ENCODE data around the genes FAM209A and TFAP2C.

DNA sequence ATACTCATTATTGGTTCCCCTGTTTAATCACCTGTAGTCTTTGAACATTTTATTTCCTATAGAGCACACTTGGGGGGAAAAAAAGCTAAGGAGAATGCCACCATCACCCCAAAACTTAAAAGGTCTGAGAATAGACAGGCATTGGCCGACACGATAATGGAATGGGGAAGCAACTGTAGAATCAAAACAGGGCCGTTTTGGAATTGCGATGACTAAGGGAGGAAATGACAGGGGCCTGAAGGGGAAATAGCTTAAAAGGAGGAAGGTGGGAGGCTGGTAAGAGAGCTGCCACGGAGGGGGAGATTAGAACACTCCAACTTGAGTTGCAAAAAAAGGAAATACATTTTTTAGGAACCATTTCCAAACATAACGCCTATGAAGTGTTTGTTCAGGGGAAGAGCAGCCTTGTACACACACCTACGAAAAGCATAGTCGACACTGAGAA, 6.9 kb downstream of the CASS4 start:
- PRO-cap, result no peak
- RAMPAGE, long total RNA, result no peak

DNA sequence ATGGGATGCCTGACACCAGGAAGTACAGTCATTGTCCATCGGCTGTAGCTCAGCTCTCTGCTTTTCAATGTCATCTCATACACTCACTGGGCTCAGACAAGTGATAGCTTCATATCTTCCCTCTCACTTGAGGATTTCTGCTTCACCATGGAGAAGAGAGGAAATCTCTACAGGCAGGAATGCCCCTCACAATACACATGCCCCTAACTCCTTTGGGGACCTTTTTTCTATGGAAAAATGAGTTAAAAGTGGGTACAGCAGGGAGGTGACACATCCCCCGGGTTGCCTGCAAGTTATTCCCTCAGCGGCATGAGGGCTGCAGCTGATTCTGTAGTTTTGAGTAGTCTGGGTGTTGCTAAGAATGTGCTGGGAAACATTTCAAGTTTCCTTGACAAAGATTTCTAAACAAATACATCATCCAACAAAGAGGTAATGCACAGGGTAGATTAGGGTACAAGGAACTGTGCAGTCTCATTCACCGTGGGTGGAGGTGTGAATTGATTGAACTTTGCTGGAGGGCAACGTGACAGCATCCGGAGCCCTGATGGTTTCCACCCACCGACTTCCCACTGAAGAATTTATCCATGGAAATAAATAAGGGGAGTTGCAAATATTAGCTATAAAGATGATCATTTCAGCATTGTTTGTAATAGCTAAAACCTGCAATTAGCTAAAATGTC, 21.7 kb downstream of the CASS4 start:
- PRO-cap, result no peak
- RAMPAGE, long total RNA, result no peak

- PRO-cap, result no peak
- RAMPAGE, long total RNA, result no peak
These were observed at the start of gene FAM209A for GRCh38 chr20:56524350-56524974. Gene FAM209A, plus strand, starts transcription at chr20:56524744.

DNA sequence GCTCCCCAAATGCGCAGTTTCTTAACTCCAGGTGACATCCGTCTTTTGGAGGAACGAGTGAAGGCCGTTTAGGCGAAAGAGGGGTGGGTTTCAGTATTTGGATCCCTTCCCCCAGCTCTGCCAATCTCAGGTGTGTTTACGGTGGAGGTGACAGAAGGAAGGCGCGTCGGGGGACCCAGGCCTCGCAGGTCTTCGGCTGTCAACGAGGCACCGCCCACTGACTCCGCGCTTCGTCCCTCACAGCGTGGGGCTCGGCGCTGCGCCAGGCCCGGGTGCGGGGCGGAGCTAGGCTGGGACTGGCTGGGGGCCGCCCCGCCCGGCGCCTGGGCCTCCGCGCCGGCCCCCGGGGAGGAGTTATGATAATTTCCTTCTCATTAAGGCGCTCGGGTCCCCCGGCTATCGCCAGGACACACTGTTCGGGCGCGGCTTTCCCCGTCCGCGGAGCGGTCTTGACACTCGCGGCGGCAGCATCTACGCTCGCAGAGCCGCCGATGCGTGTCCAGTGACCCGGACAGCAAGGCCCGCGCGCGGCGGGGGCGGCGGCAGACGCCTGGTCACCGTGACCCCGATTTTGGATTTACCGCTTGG, at the start of gene TFAP2C:
TSS of gene TFAP2C (plus strand) at position 405 of the 588 bp plus-strand sequence.
- PRO-cap, result no peak
- RAMPAGE, long total RNA, result no peak

DNA sequence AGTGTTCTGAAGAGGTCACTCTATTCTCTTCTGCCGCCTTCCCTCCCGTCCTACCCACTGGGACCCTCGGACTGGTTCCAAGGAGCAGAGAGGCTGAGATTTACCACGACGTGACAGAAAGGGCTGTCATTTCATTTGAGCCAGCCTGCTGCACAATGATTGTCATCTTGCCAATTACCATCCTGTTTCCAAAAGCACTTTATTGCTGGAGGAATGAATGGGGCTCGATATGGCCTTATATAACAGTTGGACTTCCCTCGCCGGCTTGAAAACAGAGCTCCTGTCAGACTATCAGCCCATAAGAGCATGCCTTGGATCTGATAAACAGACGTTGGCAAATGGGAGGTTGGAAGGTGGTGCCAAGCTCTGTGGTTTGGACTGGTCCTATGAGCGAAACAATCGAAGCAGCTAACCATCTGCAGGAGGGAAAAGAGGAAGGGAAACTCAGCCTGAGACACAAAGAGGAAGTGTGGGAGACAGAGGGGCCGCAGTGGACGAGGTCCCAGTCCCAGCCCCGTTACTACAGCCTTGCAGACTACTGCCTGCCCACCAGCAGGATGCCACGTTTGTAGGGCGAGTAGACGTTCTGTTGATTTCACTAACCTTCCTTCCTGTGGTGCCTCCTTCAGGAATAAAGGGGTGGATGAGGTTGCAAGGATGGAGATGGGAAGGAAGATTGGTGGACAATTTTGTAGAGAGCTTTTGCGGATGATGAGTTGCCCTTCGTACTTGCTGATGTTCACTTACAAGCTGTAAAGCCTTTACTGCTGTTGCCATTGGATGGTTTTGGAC, 93.0 kb downstream of the TFAP2C start:
- PRO-cap, result no peak
- RAMPAGE, long total RNA, result no peak

DNA sequence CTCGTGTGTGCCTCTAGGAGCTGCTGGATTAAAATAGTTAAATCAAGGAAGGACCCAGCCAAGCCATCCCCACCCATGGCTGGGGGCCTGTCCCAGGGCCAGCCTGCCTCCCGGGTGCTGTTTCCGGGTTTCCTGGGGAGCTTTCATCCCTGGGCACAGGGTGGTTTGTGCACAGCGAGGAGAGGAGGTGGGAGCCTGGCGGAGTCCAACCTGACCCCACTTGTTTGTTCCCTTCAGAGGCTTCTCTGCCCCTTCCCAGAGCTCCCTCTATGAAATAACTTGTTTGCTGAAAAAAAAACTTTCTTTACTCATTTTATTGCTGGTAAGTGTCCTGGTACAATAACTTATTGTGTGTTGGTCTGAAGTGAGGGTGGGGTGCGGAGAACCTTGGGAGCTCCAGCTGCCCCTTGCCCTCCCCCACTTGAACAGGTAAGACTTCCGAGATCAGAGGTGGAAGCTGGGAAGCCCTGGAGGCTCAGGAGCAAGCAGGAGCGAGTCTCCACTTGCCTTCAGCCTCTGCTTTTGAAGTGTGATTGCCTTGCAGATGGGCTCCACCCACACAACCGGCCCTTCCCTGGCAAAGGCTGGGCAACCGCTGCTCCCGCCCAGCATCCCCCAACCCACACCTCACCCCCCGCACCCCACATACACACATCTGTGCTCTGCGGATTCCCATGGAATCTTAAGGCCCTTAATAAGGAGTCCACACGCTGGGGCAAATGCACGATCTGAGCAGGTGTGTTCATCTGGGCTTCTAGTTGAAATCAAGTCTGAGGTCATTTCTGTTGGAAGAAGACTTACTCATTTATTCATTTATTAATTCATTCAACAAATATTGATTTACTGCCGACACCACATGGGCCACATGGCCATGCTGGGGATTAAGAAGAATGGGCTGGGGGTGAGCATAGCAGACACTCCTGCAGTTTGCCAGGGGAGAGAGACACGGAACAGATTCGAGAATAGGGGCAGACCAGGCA, 179.6 kb downstream of the TFAP2C start:
- PRO-cap, result no peak
- RAMPAGE, long total RNA, result no peak

GRCh38 chr20:57109058-57109371, 157.4 kb downstream of the BMP7 start:
- PRO-cap, result no peak
- RAMPAGE, long total RNA, result no peak

GRCh38 chr20:57265094-57265493, 1.3 kb downstream of the BMP7 start:
- PRO-cap, result no peak
- RAMPAGE, long total RNA, result no peak

DNA sequence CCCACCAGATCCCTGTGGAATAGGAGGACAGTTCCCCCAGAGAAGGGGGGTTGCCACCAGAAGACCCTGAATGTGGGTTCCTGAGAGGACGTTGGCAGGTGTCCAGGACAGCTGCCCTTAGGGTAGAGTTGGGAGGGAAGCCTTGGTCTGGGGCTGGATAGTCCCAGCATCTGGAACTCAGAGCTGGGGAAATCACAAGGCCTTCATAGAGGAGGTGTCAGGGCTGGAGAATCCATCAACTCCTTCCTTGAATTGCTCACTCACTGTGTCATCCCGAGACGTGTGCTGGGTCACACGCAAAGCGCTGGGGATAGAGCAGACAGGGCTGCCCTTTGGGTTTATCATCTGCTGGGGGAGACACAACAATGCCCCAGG, 18.4 kb downstream of the RBM38 start:
- PRO-cap, result no peak
- RAMPAGE, long total RNA, result no peak

- PRO-cap, result no peak
- RAMPAGE, long total RNA, result no peak
These were observed 37.5 kb downstream of the RBM38 start for GRCh38 chr20:57428477-57429312.

GRCh38 chr20:57482987-57483602, 41.8 kb downstream of the CTCFL start:
- PRO-cap, result no peak
- RAMPAGE, long total RNA, result no peak

- PRO-cap, result no peak
- RAMPAGE, long total RNA, result start-site peak on the minus strand at chr20:57489064-57489130, 6 and 6 reads in 2 replicates
These were observed 36.0 kb downstream of the CTCFL start for GRCh38 chr20:57488893-57489404.

DNA sequence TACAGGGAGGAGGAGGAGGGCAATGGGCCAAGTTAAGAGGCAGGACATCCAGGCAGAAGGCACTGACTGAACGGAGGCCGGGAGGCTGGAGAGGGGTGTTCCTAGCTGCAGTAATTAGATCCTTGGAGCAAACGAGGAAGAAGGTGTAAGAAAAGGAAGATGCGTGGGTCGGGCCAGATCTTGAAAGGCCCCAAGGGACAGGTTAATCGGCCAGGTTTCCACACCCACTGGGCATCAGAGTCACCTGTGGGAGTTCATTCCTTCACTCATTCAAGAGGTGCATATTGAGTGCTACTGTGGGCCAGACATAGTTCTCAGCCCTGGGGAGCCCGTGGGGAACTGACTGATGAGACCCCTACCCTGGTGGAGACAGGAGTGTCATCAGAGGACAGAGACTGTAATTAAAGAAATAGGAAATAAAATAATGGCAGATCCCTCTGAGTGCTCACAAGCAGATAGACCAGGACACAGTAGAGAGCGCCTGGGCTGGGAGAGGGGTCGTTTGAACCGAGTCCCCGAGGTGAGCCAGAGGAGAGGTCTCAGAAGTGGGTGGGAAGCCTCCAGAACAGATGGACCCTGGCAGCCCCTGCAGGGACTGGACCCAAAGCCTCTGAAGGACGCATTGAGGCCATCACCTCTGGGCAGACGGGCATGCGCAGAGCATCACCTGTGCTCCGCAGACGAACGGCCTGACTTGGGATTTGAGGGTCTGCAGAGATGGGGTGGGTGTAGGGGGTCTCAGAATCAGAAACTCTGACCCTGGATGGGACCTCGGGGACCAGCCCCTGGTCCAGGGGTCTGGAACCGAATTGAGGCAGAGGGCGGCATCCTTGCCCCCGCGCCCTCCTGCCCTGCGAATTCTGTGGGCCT, 26.4 kb downstream of the ZBP1 start:
- PRO-cap, result no peak
- RAMPAGE, long total RNA, result no peak

GRCh38 chr20:57627905-57628764, 7.9 kb upstream of the ZBP1 start:
- PRO-cap, result no peak
- RAMPAGE, long total RNA, result no peak

- PRO-cap, result no peak
- RAMPAGE, long total RNA, result no peak
These were observed 31.5 kb upstream of the ZBP1 start for GRCh38 chr20:57651289-57652533.

- PRO-cap, result no peak
- RAMPAGE, long total RNA, result no peak
These were observed 12.4 kb downstream of the PMEPA1 start for GRCh38 chr20:57697341-57697903.

GRCh38 chr20:57707608-57708394, 2.0 kb downstream of the PMEPA1 start:
- PRO-cap, result no peak
- RAMPAGE, long total RNA, result no peak

- PRO-cap, result no peak
- RAMPAGE, long total RNA, result no peak
These were observed 38.9 kb upstream of the PMEPA1 start for GRCh38 chr20:57748385-57749391.

GRCh38 chr20:58132925-58133512, 17.7 kb upstream of the C20orf85 start:
- PRO-cap, result no peak
- RAMPAGE, long total RNA, result no peak

GRCh38 chr20:58135209-58135527, 15.5 kb upstream of the C20orf85 start:
- PRO-cap, result no peak
- RAMPAGE, long total RNA, result no peak

Measured in spinal cord (tissue), 3 donors.